ENCODE measurements around the genes CATSPERG and HNRNPL.

GRCh38 chr19:38043675-38044525 is 136.9 kb downstream of the SIPA1L3 start:
- PRO-cap: no peak

- PRO-cap: no peak
Measured at GRCh38 chr19:38051965-38052361, 145.0 kb downstream of the SIPA1L3 start.

GRCh38 chr19:38109355-38110665 is 114.2 kb downstream of the DPF1 start:
- PRO-cap: no peak

- PRO-cap: no peak
Measured at GRCh38 chr19:38274803-38275181, 10.4 kb downstream of the SPINT2 start.

GRCh38 chr19:38327619-38328195 is 7.9 kb upstream of the CATSPERG start:
- PRO-cap: no peak

DNA sequence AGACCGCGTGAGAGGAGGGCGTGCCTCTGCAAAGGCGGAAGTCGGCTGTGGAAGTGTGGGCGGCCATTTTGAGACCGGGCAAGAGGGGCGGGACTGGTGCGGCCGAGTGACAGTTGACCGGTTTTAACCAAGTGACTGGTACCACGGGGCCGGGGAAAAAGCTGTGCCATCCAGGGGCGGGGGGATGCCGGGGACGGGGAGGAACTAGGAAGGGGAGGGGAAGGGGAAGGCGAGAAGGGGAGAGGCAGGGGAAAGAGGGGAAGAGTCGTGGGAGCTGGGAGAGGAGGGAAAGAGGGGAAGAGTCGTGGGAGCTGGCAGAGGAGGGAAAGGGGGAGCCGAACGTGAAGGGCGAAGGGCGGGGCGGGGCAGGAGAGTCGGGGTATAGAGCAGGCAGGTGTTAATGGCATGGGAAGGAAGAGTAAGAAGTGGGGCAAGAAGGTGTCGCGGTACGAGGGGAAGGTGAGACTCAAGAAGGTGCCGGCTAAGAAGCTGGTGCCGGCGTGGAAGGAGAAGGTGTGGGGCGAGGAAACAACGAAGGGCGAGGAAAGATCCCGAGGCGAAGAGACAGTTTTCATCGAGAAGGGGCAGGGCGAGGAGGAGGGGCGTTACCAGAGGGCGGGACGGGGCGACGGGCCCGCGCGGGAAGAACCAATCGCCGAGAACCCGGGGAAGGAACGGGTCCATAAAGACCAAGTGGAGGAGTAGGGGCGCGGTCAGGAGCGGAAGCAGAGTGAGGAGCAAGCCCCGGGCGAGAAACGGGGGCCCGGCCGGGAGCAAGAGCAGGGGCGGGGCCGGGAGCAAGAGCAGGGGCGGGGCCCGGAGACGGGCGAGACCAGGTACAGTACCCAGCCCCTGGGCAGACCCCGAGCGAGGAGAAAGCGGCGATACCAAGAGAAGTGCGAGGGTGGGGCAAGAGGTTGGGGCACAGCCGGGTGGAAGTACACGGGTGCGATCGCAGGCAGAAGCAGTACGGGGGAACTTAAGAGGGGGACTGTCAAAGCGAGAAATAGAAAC is at the start of gene CATSPERG:
Gene CATSPERG, plus strand, starts transcription at position 93 of the 1,014 bp plus-strand sequence.
- PRO-cap: bidirectional peak, plus-strand start at position 134 of the sequence, minus-strand start outside the sequence; bidirectional peak, plus-strand start at position 712 of the sequence, minus-strand start at position 732 of the sequence

DNA sequence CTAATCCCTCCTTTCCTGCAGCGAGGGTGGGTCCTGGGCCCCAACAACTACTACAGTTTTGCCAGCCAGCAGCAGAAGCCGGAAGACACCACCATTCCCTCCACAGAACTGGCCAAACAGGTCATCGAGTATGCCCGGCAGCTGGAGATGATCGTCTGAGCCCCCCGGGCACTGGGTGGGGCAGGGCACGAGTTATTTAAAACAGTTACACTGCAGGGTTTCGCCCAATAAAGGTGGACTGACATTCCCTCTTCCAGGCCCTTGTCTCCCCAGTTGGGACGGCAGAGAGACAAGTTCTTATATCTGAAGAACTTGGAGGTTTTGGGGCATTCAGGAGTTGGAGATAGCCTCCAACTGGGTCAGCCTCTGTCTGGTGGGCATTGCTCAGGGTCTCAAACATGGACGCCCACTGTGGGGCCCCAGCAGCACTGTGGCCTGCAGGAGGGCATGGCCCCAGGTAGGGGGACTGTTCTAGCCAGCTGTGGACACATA is 4.6 kb downstream of the GGN start:
- PRO-cap: no peak

DNA sequence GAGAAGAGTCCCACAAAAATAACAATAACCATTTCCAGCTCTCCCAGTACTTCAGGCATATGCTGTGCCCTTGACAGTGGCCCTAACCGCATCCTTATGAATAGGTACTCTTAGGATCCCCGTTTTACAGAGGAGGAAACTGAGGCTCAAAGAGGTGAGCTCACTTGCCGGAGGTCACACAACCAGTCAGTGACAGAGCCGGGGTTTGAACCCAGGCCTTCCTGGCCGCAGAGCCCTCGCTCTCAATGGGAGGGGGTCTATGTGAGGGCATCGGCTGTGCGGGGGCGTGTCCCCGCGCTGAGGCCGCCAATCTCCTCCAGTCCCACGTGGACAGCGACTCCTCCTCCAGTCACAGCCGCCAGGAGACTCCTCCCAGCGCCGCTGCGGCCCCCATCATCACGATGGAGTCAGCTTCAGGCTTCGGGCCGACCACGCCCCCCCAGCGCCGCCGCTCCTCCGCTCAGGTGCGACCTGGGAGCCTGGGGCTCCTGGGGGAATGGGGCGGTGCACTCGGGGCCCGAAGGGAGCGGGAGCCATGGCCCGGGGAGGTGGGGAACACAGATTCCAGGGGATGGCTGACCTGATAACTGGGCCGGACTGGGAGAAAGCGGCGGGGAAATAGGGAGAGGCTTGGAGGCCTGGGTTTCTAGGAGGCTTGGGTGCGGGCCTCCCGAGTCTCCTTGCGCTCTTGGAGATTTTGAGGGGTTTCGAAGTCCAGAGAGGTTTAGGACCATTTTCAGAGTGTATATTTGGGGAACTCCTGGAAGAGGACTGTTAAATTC is 6.0 kb downstream of the SPRED3 start:
- PRO-cap: bidirectional peak, plus-strand start at position 476 of the sequence, minus-strand start at position 244 of the sequence

DNA sequence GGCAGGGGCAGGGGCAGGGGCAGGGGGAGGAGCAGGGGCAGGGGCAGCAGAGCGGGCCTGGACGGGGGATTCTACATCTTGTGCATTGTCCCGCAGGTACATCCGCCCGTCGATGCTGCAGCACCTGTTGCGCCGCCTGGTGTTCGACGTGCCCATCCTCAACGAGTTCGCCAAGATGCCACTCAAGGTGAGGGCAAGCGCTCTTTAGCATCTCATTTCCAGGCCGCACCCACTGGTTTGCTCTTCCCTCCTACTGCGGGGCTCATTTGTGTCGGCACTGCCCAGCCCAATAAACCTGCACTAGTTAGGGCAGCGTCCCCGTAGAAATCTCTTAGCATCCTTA is 69.3 kb downstream of the RYR1 start:
- PRO-cap: unidirectional peak, minus-strand start at position 138 of the sequence

GRCh38 chr19:38515108-38515474 is 81.6 kb downstream of the RYR1 start:
- PRO-cap: no peak

DNA sequence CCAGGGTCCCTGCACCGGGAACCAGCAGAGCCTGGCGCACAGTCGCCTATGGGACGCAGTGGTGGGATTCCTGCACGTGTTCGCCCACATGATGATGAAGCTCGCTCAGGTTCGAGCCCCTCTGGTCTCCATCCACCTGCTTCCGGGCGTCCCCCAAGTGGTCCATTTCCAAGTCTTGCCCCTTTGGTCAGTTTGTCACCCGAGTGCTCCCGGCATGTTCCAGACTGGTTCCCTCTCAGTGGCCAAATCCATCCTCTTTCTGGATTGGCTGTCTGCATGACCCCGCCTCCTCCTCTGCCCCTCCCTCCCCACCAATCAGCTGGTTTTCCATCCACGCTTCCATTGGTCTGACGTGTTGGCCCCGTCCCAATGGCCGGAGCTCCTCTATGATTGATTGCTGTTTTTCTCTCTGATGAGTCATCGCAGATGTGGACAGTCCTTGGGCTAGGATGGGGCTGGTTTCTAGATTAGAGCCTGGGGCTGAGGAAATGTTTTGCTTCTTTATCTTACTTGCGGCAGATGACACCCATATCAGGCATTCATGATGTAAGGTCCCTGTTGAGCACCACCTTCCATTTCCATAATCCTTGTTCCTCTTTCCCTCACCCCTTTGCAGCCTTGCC is 73.9 kb downstream of the MAP4K1 start:
- PRO-cap: no peak

DNA sequence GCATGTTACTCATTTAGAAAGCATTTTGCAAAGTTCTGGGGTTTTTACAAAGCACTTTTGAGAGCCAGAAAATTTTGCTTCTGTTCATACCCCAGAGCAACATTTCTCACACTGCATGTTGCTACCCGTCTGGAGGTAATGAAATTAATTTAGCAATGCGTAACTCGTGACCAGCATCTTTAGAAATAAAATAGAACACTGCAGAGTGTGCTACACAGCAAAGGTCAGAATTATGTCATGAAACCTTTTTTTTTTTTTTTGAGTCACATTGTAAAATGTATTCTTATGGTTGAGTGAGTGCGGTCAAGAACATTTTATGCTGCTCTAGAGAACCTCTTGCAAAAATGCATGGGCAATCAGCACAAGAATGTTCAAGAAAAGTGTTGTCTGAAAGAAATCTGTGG is 58.1 kb downstream of the MAP4K1 start:
- PRO-cap: no peak

- PRO-cap: bidirectional peak, plus-strand start at chr19:38631942, minus-strand start at chr19:38631831
Measured at GRCh38 chr19:38631301-38632199, 12.6 kb downstream of the EIF3K start.

DNA sequence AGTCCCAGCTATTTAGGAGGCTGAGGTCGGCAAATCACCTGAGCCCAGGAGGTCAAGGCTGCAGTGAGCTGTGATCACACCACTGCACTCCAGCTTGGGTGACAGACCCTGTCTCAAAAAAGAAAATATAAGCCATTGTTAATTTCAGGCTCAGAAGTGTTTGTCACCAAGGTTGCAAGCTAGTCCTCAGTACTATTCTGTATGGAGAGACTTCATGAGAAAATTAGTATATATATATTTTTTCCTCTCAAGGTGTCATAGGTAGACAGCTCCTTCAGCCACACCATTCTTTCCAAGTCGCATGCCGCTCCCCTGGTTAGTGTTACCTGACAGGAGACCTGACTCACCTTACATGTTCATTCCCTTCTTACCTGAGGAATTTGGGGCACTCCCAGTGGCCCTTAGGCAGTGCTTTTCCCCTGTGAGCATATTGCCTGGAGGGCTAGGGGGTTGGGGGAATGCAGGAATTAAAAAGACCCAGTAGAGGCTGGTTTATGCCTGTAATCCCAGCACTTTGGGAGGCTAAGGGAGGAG is 9.1 kb upstream of the ACTN4 start:
- PRO-cap: no peak

DNA sequence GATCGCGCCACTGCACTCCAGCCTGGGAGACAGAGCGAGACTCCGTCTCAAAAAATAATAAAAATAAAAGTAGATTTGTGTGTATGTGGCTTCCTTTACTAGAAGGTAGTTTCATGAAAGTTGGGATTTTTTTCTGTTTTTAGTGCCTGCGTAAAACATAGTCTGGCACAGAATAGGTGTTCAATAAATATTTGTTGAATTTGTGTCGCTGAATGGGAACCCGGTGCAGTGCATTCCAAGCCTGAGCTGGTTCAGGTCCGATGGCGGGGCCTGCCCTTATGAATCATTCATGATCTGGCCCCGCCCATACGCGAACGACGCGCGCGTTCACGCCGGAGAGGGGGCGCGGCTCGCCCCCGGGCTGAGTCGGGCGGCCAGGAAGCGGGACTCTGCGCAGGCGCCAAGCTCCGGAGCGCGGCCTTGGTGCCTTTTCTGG is 309 bp upstream of the ACTN4 start:
- PRO-cap: bidirectional peak, plus-strand start outside the sequence, minus-strand start at position 252 of the sequence

GRCh38 chr19:38715532-38716011 is 28.7 kb downstream of the CAPN12 start:
- PRO-cap: no peak

DNA sequence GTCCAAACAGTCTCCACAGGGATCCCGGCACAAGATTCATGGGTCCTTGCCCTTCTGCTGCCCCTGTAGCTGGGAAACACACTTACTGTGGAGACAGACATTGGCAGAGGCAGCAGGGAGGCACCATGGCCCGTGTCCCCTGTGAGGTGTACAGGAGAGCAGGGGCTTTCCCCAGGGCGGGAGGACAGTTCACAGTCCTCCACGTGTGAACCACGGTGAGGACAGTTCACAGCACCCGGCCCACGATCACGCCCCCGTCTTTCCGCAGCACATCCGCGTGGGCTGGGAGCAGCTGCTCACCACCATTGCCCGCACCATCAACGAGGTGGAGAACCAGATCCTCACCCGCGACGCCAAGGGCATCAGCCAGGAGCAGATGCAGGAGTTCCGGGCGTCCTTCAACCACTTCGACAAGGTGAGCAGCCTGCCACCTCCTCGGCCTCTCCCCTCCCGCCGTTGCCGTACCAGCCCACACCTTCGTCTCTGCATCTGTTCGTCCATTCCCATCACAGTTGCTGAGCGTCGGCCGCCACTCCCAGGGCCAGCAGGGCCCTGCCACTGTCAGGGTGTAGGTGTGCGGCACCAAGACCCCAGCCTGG is 17.5 kb downstream of the CAPN12 start:
- PRO-cap: no peak

DNA sequence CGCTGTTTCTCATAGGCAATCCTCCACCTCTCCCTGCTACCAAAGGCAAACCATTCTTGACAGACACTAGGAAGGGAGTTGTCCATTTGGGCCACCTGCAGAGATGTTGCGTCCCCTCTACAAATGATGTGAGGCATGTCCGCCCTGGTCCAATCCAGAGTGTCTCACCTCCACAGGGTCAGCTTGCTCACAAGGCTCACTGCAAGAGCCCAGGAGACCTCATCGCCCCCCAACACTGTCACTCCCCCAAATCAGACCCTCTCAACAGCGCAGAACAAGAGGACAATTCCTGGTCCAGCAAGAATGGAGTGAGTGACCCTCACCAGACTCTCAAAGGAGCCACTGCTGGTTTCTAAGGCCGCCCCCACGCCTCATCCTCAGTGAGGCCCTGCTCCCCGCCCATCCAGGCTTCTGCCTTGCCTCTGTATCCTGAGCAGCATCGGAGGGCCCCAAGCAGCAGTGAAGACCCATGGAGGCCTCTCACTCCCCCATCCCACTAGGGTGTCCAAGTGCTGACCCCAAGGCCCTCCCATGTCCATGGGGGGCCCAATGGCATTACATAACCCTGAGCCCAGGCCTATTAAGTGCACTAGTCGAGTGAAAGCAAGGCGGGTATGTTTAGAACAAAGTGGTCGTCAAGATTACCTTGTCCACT is 6.5 kb downstream of the HNRNPL start:
- PRO-cap: no peak

DNA sequence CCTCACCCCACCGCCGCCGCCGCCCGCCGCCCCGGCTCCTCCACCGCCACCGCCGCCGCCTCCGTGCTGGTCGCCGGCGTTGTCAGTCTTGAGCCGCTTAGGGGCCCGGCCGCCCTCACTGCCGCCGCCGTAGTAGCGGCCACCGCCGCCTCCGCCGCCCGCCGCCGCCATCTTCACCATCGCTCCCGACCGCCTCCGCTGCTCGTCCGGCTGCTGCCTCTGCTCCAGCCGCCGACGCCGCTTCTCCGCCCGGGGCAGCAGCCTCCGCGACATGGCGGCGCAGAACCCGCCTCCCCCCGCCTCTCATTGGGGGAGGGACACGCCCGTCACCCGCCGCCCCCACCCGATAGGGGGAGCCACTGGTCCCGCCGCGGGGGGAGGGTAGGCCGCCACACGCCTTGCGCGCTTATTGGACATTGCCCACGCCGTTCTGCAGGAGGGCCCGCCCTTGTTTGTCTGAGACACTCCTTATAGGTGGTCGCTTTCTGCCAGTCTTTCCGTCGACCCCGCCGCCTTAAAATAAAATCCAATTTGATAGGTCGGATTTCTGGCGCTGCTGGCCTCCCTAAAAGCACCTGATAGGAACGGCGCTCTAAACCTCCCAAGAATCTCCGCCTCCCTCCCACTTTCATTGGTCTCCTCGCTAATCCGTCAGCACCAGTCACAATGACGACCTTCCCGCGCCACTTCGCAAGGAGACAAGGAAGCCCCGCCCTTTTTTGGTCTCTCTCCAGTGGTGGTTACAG is at the start of gene HNRNPL:
Gene HNRNPL, minus strand, starts transcription at position 293 of the 746 bp plus-strand sequence.
- PRO-cap: bidirectional peak, plus-strand start at position 142 of the sequence, minus-strand start at position 247 of the sequence; bidirectional peak, plus-strand start at position 464 of the sequence, minus-strand start at position 521 of the sequence; bidirectional peak, plus-strand start outside the sequence, minus-strand start at position 668 of the sequence

DNA sequence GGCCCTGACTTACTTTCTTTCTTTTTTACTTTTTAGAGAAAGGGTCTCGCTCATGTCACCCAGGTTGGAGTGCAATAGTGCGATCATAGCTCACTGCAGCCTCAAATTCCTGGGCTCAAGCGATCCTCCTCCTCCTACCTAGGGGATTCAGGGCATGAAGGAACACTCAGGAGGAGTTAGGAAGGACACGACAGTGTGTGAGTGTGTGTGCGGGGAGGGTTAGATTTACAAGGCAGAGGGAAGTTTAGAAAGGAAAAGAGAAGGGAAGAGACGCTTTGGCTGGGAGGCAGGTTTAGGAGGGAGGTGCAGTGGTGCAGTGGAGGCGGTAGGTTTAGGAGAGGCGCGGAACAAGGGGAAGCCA is 657 bp downstream of the SIRT2 start:
- PRO-cap: no peak